ENCODE measurements around a stretch of chr1.

GRCh38 chr1:6784039-6785198 lies 835 bp upstream of the CAMTA1 start:
- PRO-cap, 2 experiments = peak in 2 of 2 experiments; most common plus-strand start chr1:6784758 (in 2); most common minus-strand start chr1:6784537 (in 1)

- PRO-cap, 2 experiments = no peak in any of the 2 experiments
Measured at GRCh38 chr1:6811491-6812013, 26.3 kb downstream of the CAMTA1 start.

- PRO-cap, 2 experiments = no peak in any of the 2 experiments
Measured at GRCh38 chr1:6823020-6823402, 37.8 kb downstream of the CAMTA1 start.

- PRO-cap, 2 experiments = no peak in any of the 2 experiments
Measured at GRCh38 chr1:6906241-6906790, 121.1 kb downstream of the CAMTA1 start.

GRCh38 chr1:7098234-7098808 lies 313.1 kb downstream of the CAMTA1 start:
- PRO-cap, 2 experiments = no peak in any of the 2 experiments

DNA sequence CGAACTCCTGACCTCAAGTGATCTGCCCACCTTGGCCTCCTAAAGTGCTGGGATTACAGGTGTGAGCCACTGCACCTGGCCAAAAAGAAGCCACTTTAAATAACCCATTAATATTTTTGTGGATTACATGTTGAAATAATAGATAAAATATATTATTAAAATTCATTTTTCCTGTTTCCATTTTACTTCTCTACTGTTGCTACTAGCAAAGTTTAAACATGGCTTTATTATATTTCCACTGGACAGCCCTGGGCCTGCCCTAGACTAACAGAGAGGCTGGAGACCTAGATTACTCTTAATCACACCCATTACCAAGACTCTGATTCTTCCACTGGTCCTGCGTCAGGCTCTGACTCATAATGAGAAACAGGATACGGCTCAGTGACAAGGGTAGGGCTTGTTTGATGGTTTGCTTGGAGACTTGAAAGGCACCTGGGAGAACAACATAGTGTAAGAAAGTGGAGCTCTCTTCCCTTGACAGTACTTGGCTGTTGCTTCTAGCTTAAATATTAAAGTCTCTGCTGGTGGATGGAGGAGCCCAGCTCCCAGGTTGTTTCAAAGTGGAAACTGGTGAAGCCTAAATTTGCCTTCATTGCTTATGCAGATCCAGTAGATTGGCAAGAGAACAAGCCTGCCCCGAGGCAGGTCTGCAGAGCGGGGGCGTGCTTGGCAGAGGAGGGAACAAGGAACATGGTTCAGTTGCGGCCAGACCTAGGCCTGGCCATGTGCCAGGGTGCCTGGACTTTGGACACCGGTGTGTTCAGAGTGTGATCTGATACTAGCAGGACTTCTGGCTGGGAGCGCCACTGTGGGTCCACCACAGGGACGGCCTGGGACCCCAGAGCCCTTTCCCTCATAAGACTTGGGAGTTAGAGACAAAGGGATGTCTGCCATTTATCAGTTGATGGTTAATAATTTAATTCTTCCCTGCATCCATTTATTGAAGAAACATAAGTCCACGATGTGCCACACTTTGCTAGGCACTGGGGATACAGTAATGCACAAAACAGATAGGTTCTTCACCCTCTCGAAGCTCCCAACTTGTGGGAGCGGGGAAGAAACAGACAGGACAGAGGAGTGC lies 480.6 kb downstream of the CAMTA1 start:
- PRO-cap, 2 experiments = no peak in any of the 2 experiments

DNA sequence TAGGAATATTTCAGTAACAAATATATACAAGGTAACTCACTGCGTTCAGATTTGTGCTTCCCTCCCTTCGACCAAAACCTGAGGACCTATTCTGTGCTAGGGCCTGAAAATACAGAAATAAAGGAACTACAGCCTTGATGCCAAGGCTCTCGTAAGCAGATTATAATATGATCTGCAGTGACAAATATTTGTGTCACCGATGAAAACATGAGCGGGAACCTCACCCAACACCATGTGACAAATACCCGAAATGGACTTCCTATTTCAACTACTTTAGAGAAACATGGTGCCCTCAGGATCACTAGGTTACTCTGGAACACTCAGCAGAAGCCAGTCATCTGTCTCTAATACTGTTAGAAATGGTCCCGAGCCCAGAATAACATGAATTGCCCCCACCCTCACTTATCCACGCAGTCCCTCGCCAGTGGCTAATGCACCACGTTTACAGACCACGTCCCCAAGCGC lies 481 bp upstream of the VAMP3 start:
- PRO-cap, 2 experiments = no peak in any of the 2 experiments

GRCh38 chr1:7826947-7827937 lies 25.6 kb downstream of the UTS2 start:
- PRO-cap, 2 experiments = peak in 2 of 2 experiments; most common minus-strand start chr1:7827342 (in 2)

- PRO-cap, 2 experiments = no peak in any of the 2 experiments
Measured at GRCh38 chr1:7975386-7975641, 13.8 kb downstream of the PARK7 start.

DNA sequence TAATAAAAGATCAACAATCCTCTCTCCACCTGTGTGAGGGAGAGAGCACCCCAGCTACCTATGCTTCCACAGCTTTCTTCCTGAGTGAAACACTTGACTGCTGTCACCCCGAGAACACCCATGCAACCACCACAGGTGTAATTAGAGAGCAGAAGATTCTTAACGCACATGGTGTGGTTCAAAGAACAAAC lies 11.8 kb downstream of the ERRFI1 start:
- PRO-cap, 2 experiments = no peak in any of the 2 experiments

DNA sequence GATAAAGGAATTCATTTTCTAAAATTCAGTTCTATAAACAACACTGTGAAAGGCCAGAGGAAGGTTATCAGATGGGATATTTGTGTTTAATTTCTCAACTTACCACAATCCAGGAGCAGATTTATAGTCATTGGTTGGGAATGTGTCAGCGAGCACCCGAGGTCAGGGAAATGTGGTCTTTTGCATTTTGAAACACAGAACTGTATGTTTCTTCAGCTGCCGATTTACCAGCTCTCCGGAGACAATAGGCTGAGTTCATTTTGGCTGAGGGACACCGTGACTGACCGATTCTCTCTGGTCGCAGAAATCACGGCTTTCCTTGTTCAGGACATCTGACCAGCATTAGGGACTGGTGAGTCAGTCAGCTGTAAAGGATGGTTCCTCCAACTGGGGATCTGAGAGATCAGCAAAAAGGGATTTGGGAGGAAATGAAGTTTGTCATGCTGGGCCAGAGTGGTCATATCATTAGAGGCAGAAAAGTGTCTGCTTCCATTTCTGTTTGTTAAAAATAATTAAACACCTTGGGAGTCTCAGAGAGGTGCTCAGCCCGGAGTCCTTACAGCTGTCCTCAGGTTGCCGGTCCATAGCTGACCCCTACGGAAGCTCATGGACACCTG lies 111.7 kb upstream of the ERRFI1 start:
- PRO-cap, 2 experiments = no peak in any of the 2 experiments

DNA sequence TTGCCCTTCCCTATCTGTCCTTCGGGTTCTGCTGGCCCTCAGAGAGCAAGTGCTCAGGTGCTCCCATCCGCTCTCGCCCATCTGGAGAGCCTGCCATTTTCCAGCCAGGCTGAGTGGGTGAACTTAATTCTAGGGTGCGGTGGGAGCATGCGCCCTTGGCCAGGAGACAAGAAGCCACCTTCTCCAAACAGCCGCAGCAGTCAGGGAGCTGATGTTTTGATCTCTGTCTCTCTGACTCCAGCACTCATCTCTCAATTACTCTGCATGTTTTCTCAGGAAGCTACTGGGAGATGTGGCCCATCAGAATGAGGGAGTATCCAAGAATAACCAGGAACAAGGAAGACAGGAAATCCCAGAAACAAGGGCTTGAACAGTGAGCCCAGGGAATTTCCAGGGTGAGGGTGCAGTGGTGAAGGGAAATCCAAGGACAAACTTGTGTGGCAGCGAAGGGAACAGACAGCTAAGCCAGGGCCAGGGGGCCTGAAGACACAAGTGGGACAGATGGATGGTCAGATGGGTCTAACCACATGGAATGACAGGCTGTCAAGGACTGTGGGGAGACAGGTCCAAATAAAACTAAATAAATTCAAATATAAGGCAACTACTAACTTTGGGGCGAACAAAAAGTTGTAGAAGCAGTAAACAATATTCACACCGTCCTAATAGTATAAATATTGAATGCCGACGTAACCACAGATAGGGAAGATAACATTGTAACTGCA lies 121.8 kb upstream of the ERRFI1 start:
- PRO-cap, 2 experiments = no peak in any of the 2 experiments

DNA sequence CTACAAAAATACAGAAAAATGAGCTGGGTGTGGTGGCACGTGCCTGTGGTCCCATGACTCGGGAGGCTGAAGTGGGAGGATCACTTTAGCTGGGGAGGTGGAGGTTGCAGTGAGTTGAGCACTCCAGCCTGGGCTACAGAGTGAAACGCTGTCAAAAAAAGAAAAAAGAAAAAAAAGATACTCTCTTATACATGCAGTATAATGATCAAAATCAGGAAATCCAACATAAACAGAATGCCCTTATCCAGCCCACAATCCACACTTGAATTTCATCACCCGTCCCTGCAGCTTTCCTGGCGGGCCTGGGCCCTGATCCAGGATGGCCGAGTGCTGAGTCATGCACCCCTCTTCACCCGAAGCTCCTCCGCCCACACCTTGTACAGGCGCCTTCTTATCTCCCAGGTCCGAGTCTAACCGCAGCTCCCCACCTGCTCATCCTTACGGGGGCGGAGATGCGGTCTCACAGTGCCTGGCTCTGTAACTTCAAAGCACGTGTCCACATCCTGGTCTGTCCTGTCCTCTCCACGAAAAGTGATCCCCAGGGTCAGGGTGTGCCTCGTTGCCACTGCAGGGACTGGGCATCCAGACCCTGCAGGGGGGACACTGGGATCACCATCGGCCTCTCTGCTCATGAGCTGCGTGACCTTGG lies 120.2 kb upstream of the SLC45A1 start:
- PRO-cap, 2 experiments = no peak in any of the 2 experiments

GRCh38 chr1:8218654-8219126 lies 99.2 kb upstream of the SLC45A1 start:
- PRO-cap, 2 experiments = no peak in any of the 2 experiments

DNA sequence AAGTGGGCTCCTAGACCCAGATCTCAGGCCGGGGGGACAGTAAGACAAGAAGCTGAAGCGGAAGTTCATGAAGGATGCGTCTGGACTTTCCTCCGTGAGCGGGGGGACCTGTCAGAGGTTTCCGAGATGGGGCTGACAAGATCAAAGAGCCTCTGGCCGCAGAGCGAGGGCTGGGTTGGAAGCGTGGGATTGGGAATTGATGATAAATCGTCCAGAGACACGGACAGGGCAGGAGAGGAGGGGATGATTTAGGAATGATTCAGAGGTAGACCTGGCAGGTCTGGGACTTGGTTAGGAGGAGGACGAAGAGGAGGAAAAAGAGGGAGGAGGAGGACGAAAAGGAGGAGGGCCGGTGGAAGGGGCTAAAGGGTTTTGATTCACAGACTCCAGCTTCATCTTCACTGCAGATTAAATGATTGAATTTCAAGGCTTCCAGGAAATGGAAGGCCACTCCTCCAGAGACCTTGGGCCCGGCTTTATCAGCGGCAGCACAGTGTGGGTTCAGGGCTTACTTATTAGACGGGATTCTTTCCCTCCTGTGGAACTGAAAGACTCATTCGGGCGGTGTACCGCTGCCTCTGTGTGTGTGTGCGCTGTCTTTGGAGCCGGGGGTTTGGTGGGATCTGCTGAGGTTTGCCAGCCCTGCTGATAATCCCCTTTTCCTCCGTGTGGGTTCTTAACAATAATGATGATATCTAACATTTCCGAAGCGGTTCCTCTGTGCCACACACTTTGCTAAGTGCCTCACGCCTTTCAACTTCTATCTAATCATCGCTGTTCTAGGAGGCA lies 85.7 kb upstream of the SLC45A1 start:
- PRO-cap, 2 experiments = no peak in any of the 2 experiments

DNA sequence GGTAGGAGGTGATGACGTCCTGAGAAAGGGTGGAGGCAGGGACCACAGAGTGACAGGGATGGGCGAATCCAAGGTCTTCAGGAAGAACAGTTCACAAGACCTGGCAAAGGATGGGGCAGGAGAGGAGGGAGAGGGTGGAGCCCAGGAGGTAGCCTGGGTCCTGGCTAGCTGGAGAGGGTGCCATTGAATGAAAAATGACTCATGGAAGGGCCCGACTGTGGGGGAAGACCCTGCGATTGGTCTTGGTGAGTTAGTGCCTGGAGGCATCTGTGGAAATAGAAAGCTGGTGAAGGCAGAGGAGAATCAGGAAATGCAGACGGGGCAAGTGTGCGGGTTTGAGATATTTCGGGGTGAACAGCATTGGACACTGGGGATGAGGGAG lies 60.3 kb upstream of the SLC45A1 start:
- PRO-cap, 2 experiments = no peak in any of the 2 experiments

- PRO-cap, 2 experiments = no peak in any of the 2 experiments
Measured at GRCh38 chr1:8283032-8283591, 34.8 kb upstream of the SLC45A1 start.

DNA sequence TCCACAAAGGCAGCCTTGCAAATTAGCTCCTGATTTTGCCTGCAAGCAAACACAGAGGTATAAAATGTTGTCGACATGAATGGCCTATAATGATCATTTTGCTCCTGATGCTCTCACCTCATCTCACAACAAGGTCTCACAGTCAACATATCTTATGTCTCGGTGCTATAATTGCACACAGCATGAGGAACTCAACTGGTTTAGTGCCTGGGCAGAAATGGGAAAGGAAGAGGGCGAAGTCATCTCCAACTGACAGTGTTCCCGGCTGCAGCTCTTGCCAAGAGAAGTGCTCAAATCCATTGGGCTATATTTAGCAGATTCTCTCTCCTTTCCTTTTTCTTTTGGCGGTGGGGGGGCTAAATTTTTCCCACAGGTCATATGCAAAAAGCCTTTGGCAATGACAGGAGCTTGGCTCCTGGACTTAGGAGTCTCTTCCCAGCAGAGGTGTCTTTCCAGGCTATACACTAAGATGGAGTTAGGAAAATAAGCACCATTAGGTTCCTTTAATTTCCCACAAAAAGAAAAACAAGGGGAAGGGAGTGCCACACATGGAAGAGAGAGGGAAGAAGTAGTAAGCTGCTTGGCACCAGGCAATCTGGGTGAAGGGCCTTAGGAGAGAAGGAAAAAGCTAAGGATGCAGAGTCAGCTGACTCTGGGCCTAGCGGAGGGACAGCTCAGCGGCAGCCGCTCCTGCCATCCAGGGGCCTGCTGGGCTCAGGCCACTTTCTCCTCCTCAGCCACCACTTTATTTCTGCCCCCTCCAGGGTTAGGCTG lies 53.2 kb downstream of the SLC45A1 start:
- PRO-cap, 2 experiments = peak in 1 of 2 experiments; most common plus-strand start position 383 of the sequence (in 1); most common minus-strand start position 260 of the sequence (in 1)

DNA sequence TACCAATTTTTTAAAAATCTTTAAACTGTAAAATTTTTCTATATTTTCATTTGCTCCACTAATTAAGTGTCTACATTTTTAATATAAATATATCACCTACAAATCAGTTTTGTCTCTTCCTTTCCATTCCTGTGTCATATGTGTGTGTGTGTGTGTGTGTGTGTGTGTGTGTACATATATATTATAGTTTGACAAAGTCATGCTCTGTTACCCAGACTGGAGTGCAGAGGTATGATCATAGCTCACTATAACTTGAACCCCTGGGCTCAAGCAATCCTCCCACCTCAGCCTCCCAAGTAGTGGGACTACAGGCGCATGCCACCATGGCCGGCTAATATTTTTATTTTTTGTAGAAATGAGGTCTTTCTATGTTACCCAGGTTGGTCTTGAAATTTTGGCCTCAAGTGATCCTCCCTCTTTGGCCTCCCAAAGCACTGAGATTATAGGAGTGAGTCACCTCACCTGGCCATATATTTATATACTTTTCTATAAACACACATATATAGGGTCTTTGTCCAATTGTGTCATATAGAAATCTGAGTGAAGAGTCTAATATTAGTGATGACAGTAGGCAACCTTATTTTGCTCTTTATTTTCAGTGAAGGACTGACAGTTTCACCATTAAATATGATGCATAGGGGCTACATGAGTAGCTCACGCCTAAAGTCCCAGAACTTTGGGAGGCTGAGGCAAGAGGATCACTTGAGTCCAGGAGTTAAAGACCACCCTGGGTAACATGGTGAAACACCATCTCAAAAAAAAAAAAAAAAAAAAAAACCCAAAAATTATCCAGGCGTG lies 82.4 kb downstream of the SLC45A1 start:
- PRO-cap, 2 experiments = no peak in any of the 2 experiments

GRCh38 chr1:8452042-8452480 lies 134.1 kb downstream of the SLC45A1 start:
- PRO-cap, 2 experiments = no peak in any of the 2 experiments